Pericardium fibroblast (primary cell): Measurements from ENCODE around the genes RPSA, ENTPD3 and CTNNB1.

DNA sequence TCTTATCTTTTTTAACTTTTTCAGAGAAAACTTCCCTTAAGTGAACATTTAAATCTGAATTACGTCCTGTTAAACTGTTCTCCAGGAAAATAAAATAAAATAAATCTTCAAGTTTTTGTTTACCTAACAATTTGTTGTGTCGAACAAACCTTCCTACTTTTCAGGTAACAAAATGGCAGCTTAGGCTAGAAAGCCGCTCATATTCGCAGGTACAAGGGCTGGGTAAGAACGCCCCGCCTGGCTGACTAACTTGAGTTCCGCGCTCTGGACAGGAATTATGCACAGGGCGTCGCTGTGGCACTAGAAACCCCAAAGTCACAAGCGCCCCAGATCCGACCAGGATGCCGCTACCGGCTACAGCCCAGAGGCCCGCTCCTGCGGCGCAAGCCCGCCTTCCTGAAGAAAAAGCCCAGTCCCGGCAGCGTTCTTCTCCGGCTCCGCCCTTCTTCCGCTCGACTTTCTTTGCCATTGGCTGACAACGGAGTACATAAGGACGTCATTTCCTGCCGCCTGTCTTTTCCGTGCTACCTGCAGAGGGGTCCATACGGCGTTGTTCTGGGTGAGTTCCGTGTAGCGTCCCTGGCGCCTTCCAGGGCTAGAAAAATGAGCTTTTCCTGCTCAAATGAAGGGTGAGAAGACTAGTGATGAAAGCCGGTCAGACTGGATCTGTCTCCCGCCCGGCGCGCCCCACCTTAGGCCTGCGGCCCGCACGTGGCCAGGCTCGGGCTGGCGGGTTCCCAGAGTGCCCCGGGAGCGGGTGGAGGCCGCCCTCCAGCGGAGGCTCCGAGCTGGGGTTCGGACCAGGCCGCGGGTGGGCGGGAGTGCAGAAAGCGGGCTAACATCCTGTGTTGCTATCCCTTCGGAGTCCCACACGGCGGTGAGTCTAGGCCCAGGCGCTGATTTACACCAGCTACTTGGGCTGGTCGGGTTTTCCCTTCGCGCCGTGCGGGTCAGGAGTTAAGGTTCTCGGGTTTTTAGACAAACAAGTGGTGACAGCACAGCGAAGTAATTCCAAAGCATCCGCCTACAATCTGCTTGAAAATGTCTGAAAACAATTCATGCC lies at the start of gene RPSA:
RPSA (plus strand) TSS at position 515 of the 1,063 bp plus-strand sequence.
- RAMPAGE, long total RNA: start-site peak on the plus strand centred at position 530 of the sequence, 35 bp wide, 57 and 1,648 reads in 2 replicates

DNA sequence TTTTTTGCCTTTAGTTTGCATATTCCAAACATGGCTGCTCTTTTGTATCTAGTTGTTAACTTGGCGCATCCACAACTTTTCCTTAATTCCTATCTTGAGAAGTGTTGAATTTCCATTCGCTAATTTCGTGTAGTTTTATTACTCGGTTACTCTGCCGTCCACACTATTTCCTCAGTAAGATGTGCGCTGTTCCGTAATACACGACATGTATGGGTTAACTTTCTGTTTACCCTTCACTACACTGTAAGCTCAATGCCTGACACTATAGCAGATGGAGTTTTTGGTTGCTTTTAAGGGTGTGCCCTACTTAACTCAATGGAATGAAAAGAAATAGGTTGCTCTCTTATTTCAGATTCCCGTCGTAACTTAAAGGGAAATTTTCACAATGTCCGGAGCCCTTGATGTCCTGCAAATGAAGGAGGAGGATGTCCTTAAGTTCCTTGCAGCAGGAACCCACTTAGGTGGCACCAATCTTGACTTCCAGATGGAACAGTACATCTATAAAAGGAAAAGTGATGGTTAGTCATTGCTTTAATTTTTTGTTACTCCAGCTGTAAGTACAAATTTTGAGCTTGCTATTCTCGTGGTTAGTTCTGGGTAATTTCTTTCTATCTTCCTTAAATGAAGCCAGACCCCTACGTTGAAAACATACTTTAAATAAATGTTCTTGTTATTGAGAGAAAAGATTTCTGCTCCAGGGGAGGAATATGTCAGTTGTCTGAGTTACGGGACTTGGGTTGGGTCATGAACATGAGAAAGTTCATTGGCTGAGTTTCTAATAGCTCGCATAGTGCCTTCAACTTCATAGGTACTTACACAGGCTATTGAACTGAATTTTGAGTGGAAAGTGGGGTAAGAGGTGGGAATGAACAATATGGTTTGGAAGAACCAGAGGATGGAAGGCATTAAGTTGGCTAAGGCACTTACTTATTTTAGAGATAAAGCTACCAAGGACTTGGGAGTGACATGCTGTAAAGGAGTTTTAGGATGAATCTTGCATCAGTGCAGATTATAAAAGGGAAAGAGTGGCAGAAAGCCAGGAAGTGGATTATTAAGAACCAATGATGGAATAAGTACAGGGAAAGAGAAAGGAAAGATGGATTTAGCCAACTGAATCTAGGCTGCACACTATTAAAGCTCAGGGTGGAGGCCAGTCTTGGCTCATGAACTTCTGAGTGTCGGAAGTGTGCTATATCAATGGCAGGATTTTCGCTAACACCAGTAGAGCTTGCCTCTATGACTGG lies 1.2 kb downstream of the RPSA start:
- RAMPAGE, long total RNA: no peak

DNA sequence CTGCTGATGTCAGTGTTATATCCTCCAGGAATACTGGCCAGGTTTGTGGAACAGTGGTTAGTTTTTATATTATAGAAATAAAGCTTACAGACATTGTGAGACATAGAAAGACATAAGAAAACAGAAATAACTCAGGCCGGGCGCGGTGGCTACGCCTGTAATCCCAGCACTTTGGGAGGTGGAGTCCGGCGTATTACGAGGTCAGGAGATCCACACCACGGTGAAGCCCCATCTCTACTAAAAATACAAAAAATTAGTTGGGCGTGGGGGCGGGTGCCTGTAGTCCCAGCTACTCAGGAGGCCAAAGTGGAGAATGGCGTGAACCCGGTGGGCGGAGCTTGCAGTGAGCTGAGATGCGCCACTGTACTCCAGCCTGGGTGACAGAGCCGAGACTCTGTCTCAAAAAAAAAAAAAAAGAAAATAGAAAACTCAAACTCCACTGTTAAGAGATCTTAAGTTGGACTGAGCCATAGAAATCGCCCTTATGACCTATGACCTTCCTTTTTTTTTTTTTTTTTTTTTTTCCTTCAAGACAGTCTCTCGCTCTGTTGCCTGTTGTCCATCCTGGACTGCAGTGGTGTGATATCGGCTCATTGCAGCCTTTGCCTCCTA lies 2.3 kb downstream of the RPSA start:
- RAMPAGE, long total RNA: no peak

- RAMPAGE, long total RNA: no peak
Measured at GRCh38 chr3:39751778-39752600, 57.4 kb upstream of the MYRIP start.

DNA sequence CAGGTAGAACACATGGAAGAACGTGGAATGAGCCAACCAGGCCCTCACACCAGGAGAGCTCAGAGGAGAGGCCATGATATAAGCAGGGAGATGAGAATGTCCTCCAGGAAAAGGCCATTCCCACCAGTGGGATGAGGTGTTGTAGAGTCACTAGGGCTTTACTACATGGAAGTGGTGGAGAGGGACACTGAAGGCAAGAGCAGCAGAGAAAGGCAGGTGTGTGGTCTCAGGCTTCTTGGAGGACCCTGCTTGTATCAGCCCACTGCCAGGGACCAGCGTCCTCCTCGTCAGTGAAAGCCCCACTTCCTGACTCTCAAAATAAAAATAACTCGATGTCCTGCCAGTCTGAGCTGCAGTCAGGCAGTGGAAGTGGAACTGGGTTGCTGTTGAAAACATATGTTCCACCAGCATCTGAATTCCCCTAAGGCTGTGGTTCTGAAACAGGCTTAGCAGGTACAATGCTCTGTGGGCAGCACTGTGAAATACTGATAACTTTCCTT lies 121.7 kb upstream of the EIF1B start:
- RAMPAGE, long total RNA: no peak

DNA sequence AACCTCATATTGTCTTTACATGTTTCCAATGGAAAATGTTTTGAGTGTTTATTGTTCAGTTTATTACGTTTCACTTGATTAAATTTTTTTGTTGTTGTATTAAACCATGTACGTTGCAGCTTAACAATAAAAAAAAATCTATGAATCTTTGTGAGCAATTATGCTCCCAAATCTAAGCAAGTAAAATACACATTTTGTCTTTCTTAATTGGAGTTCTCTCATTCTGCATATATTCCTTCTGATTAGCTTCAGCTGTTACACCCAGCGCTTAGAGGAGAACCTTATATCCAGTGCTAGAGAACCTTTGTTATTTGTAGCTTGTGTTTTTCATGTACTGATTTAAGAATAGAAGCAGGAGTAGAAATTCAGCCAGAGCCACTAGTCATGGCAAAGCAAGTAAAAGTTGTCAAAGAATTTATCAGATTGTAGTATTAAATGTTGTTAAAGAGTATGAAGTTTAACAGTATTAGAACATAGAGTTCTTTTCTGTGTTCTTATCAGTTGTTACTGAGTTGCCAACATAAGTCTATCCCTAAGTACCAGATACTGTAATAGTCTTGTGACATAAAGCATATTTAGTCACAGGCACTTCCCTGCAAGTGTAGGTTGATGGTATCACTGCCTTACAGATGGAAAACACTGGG lies 2.8 kb downstream of the EIF1B start:
- RAMPAGE, long total RNA: no peak

- RAMPAGE, long total RNA: no peak
Measured at GRCh38 chr3:40386775-40387494, at the start of gene ENTPD3. TSS of gene ENTPD3 (plus strand) at chr3:40387184.

DNA sequence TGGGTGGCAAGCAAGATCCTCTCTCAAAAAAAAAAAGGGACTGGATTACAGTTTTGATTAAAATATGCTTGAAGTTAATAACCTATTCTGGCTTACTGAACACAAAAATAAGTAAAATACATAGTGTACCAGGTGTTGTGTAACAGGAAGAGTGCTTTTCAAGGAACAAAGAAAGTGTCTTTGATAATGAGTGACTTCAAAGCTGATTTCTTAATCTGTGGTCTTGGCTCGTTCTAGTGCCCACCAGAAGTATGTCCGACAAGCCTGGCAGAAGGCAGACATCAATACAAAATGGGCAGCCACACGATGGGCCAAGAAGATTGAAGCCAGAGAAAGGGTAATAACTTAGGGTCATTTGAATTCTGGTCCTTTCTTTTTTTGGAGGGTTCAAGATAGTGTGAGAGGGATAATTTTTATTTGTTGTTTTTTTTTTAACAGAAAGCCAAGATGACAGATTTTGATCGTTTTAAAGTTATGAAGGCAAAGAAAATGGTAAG lies 4.1 kb downstream of the RPL14 start:
- RAMPAGE, long total RNA: no peak

DNA sequence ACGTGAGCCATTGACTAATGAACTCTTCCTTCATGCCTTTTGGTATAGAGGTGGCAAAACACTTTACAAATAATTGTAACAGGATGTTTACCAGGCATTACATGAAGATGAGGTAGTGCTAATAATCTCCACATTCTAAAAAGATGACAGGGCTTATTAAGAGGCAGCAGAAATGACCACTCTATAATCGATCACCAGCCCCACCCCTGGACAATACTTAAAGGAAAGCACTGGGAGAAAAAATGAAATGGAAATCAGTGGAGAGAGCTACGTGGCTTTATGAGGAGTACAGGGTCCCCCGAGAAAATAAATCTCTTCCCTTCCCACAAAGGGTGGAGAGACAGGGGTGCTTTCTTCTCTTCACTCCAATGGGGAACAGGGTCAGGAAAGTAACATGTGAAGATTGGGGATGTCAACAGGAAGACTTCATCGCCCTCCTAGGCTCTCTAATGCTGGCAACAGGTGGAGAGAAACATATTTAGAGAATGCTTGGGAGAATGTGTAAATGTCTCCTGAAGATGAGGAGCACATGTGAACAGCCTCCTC lies 32.1 kb upstream of the CTNNB1 start:
- RAMPAGE, long total RNA: no peak

GRCh38 chr3:41199171-41199828 lies at the start of gene CTNNB1:
TSS of gene CTNNB1 (plus strand) at chr3:41199505.
- RAMPAGE, long total RNA: start-site peak on the plus strand at chr3:41199442-41199509, 349 and 429 reads in 2 replicates

- RAMPAGE, long total RNA: no peak
Measured at GRCh38 chr3:41223941-41224524, 24.7 kb downstream of the CTNNB1 start.

DNA sequence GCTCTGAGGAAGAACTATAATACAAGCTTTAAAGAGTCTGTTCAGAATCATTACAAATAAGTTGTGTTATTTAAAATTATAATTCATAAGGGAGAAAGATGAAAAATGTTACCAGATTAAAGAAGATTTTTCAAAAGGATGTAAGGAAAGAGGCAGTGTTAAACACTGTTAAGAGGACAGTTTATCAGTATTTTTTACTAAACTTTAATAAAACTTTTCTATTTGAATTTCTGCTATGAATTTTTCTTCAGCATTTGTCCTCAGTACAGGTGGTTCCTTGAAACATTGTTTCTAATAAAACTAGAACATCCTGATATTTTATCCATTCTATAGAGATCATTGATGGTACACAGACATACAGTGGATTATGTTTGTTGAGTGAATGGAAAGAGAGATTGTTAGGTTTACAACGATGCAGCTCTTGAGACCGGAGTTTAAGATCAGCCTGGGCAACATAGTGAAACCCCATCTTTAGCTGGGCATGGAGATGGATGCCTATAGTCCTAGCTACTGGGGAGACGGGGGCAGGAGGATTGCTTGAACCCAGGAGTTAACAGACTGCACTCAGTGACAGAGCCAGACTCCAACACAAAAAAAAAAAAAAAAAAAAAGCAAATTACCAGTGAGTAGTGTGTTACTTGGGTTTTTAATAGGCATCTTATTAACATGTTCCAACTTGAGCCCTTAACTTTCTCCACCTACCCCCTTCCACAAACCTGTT lies 37.7 kb downstream of the CTNNB1 start:
- RAMPAGE, long total RNA: no peak

DNA sequence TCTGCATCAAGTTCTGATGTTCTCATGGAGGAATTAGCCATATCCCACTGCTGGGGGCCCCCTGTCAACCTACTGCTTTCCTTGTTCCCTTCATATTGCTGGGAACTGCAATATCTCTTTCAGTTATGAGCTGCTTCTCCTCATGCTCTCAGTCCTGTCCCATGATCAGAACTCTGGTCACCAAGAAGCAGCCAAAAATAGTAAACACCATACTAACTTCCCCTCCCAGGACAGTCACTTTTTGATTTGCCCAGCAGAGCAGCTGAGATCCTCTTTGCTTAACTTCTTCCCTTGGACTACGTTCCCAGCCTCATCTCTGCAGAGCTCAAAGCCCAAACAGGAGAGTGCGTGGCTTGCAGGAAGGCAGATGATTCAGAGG lies 153.1 kb downstream of the CTNNB1 start:
- RAMPAGE, long total RNA: no peak

DNA sequence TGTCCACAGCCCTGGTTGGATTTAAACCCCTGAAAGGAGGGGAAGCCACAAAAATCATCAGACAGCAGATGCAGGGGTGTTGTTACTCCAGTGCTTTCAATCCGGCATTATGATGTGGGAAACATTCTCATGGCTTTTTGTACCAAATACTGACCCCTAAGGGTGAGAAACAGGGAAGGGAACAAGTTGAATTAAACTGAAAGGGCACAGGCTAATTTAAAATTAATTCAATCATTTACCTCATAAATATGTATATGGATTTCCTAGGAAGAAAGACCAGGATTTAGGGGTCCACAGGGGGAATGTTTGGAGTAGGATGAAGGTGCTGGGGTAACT lies 375.6 kb downstream of the CTNNB1 start:
- RAMPAGE, long total RNA: no peak

- RAMPAGE, long total RNA: no peak
Measured at GRCh38 chr3:41693801-41694373, 268.0 kb downstream of the ULK4 start.

- RAMPAGE, long total RNA: no peak
Measured at GRCh38 chr3:42051475-42052339, 39.5 kb upstream of the TRAK1 start.

DNA sequence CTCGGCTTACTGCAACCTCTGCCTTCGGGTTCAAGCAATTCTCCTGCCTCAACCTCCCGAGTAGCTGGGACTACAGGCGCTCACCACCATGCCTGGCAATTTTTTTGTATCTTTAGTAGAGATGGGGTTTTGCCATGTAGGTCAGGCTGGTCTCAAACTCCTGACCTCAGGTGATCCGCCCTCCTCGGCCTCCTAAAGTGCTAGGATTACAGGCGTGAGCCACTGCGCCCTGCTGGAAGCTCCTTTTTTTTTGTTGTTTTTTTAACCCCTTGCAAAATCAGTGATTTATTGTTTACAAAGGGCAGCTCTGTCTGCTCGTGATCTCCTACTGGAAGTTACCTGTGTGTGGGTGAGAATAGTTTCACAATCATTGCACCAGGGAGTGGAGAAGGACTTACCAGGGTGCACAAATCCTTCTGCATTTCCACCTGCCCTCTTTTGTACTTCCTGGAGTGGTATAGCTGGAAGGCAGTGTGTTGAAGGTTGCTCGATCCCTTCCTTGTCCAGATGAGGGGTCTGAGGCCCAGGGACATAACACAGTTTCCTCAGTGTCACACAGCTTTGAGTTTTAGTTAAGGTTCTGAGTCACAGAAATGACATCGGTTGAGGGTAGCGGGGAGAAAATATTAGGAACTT lies 11.5 kb upstream of the TRAK1 start:
- RAMPAGE, long total RNA: no peak

DNA sequence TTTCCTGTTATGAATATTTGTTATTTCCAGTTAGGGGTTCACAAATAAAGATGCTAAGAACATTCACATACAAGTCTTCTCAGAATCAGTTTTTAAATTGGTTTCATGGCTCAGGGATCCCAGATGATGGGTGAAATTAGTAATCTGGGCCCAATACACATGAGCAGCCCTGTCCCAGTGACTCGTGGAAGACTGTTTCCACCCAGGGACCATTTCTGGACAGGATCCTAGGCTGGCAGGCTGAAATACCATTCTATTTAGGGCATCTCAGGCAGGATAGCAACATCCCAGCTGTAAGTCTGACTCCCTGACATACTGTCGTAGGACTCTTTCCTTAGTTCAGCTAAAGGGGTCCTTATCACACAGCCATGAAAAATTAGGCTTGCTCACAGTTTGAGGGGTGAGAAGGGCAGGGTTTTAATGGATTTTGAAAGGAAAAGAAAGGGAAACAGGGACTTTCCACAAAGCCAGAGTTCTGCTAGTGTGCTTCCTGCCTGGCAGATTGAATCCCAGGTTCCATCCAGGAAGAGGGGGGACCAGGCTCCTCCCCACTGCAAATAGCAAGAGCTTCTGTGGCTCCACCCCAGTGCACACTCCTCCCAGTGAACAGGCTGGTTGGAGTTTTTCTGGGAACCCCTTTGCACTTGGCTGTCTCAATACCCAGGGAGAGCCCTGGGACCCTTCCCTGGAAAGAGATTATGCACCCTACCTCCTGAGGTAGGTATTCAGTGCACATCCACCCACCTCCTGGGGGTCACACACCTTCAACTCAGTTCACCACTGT lies 41.3 kb upstream of the LYZL4 start:
- RAMPAGE, long total RNA: no peak

DNA sequence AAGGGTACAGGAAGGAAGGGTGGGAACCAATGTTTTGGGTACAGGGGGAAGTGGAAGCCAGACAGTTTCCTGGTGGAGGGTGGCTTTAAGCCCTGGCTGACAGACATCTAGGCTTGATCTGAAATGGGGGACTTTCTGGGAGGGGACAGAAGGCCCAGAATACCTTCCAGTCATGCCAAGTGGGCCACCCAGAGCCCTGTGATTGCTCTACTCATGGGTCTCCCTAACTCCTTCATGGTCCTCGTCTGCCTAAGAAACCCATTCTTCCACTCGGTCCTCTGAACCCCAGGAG lies 27.1 kb downstream of the VIPR1 start:
- RAMPAGE, long total RNA: no peak

- RAMPAGE, long total RNA: no peak
Measured at GRCh38 chr3:42531737-42532297, 29.4 kb downstream of the VIPR1 start.